ENCODE data around the genes MYL11, SEPHS2, ZNF747 and TMEM265.

GRCh38 chr16:30276191-30276561 lies 27.9 kb upstream of the NPIPB13 start:
- PRO-cap, 2 experiments = no peak in any of the 2 experiments
- RAMPAGE, long total RNA, 4 experiments = no peak in any of the 4 experiments

DNA sequence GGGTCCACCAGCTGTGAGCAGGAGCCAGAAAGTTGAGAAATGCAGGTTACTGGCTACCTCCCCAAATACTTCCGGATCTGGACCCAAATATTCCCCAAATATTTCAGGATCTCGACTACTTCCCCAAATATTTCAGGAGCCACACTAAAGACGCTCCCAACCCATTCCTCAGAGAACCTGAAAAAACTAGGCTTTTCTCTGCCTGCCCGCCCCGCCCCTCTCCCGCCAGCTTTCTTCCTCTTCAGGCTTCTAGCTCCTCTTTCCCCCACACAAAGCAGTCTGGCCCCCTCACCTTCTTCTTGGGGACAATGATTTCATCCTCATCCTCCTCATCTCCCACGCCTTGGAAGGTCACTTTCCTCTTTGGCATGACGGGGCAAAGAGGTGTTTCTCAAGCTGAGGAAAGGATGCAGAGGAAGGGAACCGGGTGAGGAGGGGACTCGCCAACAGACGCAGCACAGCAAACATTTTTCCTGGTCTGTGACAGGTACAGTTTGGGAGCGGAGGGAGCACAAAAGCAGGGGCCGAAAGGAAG lies 729 bp downstream of the CD2BP2 start:
- PRO-cap, 2 experiments = no peak in any of the 2 experiments
- RAMPAGE, long total RNA, 4 experiments = no peak in any of the 4 experiments

GRCh38 chr16:30355608-30356089 lies 541 bp upstream of the CD2BP2 start:
- PRO-cap, 2 experiments = peak in 1 of 2 experiments; most common plus-strand start chr16:30355936 (in 1); most common minus-strand start chr16:30355705 (in 1)
- RAMPAGE, long total RNA, 4 experiments = start-site peak on the plus strand in 2 of 4 experiments, at chr16:30355915-30355947 at its widest, 35 to 43 reads per replicate

DNA sequence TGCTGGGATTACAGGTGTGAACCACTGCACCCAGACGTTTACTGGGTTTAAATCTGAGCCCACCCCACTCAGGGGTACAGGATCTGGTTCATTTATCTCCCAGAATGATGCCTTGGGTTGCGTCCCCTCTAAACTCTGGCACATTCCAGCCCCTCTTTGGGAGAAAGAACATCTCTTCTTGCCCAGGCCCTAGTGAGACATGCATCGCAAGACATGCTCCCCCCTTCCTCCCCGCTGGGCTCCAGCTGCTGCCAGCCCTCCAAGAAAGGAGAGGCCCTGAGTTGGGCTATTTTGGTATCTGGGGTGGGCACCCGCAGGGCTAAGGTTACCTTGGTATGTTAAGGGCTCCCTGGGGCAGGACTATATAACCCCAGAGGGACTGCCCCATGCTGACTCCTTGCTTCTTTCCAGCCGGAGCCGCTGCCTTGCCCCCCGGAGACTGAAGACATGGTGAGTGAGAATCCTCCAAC lies at the start of gene MYL11:
Gene MYL11 (plus strand): TSS at position 392 of the 470 bp plus-strand sequence.
- PRO-cap, 2 experiments = no peak in any of the 2 experiments
- RAMPAGE, long total RNA, 4 experiments = no peak in any of the 4 experiments

DNA sequence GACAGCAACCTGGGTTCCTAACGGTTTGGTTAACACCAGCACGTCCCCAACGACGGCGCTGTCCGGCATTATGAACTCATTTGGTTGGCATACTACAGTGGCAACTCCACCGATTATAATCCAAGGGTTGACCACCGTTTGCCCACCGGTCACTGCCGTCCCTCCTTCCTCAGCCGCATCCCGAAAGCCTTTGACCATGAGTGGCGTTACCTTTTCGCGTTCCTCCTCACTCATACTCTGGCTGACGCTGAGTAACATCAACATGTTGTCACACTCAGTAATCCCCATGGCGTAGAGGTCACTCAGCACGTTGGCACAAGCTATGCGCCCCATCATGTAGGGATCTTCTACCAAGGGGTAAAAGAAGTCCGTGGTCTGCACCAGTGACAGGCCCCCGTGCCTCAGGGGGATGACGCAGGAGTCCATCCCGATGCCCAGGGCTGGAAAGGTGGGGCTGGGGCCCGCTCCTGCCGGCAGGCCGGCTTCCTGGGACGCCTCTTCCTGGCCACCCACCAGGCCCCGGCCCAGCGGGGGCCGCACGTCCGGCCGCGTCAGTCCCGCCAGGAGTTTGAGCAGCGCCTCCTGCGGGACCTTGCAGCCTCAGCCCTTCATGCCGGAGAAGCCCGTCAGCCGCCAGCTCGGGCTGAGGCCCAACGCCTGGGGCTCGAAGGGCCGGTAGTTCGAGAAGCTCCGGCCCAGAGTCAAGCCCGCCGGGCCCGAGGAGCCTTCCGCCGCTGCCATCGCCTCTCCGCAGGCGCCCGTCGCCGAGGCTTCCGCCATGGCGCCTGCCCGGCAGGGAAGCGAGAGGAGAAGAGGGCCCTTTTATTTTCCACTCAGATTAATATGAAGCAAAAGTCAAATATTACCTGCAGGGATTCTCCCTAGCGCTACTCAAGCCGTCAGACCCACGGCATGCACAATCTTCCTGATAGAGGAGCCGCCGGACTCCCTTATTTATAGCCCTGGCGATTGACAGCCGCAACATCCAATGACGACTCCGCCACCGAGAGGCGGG lies at the start of gene SEPHS2:
Gene SEPHS2 (minus strand): TSS at position 927 of the 1,015 bp plus-strand sequence.
- PRO-cap, 2 experiments = peak in 2 of 2 experiments; most common plus-strand start position 554 of the sequence (in 2); most common minus-strand start position 927 of the sequence (in 2)
- RAMPAGE, long total RNA, 4 experiments = start-site peak on the minus strand in 3 of 4 experiments, centred at positions 613 to 648 of the sequence, 15 to 172 reads per replicate

DNA sequence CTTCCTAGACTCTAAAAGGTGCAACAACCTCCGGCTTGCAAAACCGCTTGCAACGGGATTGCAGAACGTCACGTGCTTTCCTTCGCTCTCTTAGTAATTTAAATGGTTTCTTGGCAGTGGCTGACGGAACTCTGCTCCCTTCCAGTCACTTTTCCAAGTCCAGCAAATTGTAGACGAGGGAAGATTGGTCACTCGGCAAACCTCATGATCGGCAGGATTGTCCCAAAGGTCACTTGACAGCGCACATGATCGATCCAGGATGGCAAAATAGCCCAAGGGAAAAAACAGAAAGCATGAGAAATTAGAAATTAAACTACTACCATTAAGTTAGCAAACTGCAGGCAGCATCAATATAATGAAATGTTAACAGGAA lies 275 bp upstream of the SEPHS2 start:
- PRO-cap, 2 experiments = peak in 1 of 2 experiments; most common plus-strand start position 92 of the sequence (in 1)
- RAMPAGE, long total RNA, 4 experiments = no peak in any of the 4 experiments

- PRO-cap, 2 experiments = no peak in any of the 2 experiments
- RAMPAGE, long total RNA, 4 experiments = start-site peak on the plus strand in 1 of 4 experiments, at chr16:30521504-30522255 at its widest, 31 reads per replicate
Measured at GRCh38 chr16:30521669-30522287, 4.6 kb downstream of the ZNF768 start.

DNA sequence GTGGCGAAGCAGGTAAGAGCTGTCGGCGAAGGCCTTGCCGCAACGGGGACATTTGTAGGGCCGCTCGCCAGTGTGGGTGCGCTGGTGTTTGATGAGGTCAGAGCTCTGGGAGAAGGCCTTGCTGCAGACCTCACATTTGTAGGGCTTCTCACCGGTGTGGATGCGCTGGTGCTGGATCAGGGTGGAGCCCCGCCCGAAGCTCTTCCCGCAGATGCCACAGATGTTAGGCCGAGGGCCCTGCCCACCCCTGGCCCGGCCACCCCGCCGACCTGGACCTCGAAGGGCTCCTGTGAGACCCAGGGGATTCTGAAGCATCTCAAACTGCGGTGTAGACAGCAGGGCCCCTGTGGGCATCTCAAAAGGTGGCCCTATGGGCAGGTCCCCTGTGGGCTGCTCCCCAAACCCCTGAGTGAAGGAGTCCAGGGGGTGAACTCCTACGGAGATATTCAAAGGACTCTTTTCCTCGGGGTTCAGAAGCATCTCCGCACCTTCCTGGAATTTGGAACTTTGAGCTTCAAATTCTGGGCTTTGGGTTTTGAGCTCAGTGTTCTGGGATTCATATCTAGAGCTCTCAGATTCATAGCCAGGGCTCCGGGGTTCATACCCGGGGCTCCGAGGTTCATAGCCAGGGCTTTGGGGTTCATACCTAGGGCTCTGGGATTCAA lies 1.1 kb downstream of the ZNF768 start:
- PRO-cap, 2 experiments = no peak in any of the 2 experiments
- RAMPAGE, long total RNA, 4 experiments = no peak in any of the 4 experiments

DNA sequence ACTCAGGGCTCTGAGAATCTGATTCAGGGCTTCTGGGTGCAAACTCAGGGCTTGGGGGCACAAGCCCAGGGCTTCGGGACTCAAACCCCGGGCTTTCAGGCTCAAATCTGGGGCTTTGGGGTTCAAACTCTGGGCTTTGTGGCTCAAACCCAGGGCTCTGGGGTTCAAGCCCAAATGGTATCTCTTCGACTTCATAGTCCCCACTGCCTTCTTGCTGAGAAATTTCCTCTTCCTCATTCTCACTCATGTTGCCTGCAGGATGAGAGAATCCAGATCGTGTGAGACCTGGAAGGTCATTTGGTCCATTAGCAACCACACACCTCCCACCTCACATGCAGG lies 597 bp downstream of the ZNF768 start:
- PRO-cap, 2 experiments = no peak in any of the 2 experiments
- RAMPAGE, long total RNA, 4 experiments = no peak in any of the 4 experiments

GRCh38 chr16:30534147-30535206 lies at the start of gene ZNF747:
Gene ZNF747, minus strand, starts transcription at chr16:30534858.
- PRO-cap, 2 experiments = peak in 2 of 2 experiments; most common plus-strand start chr16:30534787 (in 1); most common minus-strand start chr16:30534608 (in 1)
- RAMPAGE, long total RNA, 4 experiments = start-site peak on the plus strand in 3 of 4 experiments, at chr16:30535049-30535084 at its widest, 14 to 32 reads per replicate; start-site peak on the minus strand in 2 of 4 experiments, at chr16:30534439-30534953 at its widest, 23 to 54 reads per replicate

DNA sequence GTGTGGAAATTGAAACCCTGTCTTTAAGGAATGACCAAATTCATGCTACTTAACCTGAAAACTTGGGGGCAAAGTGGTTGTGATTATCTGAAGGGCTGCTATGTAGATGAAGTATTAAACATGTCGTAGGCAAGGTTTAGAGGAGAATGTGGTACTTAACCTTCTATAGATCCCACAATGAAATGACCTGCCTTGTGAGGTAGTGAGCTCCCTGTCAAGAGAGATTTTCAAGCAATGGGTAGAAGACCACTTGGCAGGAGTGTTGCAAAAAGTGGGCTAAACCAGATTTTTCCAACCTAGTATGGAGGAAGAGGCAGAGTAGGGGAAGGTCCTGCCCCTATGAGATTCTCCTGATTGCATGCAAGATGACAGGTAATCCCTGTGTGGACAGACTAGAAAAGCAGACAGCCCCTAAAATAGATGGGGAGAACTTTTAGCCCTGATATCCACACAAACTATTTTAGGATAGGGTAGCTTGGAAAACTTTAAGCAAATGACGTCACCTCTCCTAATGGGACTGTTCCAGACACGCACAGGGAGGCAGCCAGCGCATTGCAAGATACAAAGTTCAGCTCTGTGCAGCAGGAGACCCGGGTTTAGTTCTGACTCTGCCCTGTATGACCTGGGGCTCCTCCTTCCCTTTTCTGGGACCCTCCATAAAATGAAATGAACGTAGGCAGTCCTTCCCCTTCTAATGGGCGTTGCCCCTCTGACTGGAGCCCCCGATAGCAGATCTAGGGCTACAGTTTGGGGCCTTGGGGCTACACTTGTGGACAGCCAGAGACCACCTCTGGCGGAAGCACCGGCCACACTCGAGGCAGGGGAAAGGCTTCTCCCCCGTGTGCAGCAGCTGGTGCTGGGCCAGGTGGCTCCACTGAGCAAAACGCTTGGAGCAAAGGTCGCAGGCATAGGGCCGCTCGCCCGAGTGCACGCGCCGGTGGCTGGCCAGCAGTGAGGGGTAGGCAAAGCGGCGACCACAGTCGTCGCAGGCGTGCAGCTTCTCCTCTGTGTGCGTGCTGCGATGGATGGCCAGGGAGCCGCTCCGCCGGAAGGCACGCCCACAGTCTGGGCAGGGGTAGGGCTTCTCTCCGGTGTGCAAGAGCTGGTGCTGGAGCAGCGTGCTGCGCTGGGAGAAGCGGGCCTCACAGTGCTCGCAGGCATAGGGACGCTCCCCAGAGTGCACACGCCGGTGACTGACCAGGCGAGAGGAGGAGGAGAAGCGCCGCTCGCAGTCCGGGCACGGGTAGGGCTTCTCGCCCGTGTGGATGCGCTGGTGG lies 6.2 kb downstream of the ZNF689 start:
- PRO-cap, 2 experiments = no peak in any of the 2 experiments
- RAMPAGE, long total RNA, 4 experiments = no peak in any of the 4 experiments

DNA sequence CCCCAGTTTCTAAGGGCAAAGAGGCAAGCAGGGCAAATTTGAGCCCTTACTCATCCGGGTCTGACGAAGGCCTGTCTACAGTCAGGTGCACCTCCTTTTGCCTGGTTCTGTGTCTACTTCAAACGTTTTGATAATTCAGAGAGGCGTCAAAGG lies 2.2 kb downstream of the FBRS start:
- PRO-cap, 2 experiments = no peak in any of the 2 experiments
- RAMPAGE, long total RNA, 4 experiments = no peak in any of the 4 experiments

GRCh38 chr16:30662272-30662734 lies 4.1 kb downstream of the FBRS start:
- PRO-cap, 2 experiments = no peak in any of the 2 experiments
- RAMPAGE, long total RNA, 4 experiments = start-site peak on the plus strand in 1 of 4 experiments, at chr16:30662363-30662426 at its widest, 77 reads per replicate

DNA sequence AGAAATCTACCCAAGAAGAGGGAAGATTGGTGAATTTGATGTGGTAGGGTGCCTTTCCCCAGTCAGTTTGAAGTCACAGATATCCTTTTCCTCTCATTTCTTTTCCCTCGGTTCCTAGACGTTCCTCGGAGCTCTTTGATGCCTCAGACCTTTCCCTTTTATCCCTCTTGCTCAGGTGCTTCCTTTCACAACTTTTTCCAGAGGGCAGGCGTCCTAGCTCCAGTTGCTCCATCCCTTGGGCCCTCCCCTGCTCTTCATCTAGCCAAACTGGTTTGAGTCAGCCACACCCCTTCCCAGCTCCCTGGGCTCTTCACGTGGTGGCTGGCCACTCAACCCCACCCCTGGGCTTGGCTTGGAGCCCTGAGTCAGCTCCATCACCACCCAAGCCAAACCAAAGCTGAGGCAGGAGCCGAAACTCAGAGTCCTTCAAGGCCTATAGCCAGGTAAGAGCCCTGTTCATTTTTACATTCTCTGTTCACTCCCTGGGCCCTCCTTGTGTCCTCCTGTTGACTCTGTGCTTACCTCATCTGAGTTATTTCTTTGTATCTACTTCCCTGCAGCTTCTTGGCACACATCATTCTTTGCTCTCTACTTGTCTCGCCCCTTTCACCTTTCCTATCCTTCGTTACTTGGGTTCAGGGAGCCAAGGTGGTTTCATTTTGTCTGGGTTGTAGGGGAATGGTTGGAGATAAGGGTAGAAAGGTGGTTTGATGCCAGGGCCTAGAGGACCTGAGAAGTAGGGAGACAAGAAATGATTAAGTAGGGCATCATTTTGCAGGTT lies at the start of gene TMEM265:
Gene TMEM265 (plus strand): TSS at position 378 of the 781 bp plus-strand sequence.
- PRO-cap, 2 experiments = peak in 1 of 2 experiments; most common plus-strand start position 389 of the sequence (in 1); most common minus-strand start position 131 of the sequence (in 1)
- RAMPAGE, long total RNA, 4 experiments = start-site peak on the plus strand in 2 of 4 experiments, centred at positions 380 to 390 of the sequence, 296 to 609 reads per replicate

DNA sequence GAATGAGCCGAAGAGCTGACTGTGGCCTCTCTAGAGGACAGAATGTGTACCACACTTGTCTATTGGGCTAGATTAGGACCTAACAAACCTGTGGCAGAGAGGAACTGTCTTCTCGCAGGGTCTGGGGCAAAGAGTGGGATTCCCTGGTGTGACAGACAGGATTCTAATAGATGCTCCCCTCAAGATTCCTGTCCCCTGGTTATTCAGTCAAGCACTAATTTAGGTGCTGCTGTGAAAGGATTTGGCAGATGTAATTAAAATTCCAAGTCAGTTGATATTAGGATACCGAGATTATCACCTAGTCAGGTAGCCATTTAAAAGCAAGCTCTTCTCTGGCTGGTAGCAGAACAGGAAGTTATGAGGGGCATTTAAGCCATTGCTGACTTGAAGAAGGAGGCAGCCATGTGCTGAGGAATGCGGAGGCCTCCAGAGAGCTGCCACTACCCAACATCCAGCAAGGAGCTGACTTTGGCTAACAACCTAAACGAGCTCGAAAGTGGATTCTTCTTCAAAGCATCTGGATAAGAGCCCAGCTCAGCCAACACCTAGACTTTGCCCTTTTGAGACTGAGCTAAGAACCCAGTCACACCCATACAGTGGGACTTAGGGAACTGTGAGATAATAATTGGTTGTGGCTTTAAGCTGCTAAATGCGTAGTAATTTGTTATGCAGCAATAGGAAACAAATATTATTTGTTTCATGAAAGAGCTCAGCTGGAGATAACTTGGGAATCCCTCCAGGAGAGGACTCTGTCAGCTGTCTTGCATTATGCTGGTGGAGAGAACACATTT lies 52.4 kb upstream of the ZNF629 start:
- PRO-cap, 2 experiments = no peak in any of the 2 experiments
- RAMPAGE, long total RNA, 4 experiments = no peak in any of the 4 experiments

DNA sequence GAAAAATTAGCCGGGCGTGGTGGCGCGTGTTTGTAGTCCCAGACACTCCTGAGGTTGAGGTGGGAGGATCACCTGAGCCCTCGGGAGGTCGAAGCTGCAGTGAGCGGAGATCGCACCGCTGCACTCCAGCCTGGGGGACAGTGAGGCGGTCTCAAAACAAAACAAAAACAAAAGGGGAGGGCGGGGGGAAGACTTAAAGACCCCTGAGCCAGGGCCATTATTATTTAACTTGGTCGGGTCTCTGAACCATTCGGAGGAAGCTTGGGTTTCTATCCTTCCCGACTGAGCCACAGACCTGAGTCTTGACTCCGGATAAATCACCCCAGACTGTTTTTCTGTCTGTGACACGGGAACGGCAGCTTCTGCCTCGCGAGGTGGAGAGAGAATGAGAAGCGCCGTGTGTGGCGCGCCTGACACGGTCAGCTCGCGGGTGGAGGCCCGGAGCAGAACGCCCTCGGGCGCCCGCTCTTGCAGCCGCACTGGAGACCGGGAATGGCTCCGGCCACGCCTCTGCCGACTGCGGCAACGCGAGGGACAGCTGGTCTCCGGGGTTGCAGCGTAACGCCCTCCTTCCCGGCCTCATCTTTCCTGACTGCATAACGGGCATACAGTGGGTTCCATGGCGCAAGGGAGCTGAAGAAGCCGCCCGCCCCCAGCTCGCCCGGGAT lies 19.3 kb downstream of the BCL7C start:
- PRO-cap, 2 experiments = no peak in any of the 2 experiments
- RAMPAGE, long total RNA, 4 experiments = no peak in any of the 4 experiments

DNA sequence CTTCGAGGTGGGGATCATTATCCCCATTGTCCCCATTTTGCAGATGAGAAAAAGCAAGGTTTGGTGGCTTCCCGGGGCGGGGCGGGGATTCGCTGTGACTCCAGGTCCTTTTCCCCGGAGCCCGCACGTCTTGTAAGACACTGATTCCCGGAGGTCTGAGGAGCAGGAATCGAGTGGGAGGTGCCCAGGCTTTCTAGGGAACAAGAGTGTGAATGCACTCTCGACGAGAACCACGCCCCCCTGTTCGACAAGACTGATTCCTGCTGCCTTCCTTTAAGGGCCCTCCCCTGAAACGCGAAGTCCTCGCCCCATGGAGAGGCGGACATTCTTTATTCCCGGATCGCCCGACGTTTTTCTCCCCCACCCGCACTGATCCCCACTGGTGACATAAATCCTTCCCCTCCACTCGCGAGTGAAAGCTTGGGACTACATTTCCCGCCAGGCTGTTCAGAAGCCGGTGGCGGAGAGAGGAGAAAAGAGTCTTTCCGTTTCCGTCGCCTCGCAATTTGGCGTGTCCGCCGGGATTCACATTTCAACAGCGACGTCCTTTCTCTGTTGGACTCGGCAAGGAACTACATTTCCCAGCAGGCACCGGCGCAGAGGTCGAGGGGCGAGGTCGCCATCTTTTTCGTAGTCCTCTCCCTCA lies 1.2 kb upstream of the FBXL19 start:
- PRO-cap, 2 experiments = peak in 2 of 2 experiments; most common plus-strand start position 137 of the sequence (in 1); most common minus-strand start position 157 of the sequence (in 2)
- RAMPAGE, long total RNA, 4 experiments = no peak in any of the 4 experiments

DNA sequence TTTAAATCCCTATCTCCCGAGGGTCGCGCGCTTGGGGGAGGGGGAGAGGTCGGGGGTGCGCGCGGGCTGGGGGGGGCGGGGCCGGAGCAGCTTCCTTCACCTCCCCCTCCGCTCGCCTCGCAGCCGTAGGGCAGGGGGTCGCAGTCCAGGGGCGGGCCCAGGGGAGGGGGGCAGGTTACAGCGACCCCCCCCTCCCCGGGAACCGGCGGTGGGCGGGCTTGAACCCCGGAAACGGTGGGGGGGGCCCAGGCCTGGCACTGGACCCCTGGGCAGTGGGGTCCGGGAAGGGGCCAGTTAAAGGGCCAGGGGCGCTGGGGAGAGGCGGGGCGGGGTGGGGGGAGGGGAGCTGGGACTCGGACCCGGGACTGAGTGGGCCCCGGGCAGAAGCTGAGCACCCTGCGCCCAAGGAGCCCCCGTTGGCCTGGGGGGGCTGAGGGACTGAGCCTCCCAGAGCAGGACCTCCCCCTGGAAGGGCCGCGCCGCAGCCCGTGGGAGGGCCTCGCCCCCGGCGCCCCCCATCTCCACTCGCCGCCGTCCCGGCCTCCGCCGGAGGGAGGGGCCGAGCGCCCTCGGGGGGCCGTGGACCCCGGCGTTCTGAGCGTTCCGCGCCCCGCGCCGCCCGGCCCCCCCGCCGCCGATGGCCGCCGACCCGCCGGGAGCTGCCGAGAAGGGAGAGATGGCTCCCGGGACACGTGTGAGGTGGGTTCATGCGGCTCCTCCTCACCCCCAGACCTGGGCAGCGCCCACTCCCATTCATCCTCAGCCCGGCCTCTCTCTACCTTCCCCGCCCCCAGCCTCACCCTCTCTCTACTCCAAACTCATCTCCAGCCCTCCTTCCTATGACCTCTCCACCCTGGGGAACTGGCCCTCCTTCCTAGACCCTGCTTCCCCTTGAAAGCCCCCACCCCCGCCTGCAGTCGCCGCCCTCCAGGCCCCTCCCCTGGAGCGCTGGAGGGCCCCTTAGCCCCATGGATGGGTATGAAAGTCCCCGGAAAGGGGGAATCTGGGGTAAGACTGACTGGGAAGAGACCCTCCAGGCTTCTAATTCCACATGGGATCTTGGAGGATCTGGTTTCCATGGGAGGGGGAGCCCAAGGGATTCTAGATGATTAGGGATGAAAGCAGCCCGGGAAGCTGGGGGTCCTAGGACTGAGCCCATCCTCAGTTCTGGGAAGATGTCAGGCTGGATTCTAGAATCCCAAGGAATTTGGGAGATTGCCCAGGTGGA lies 803 bp downstream of the FBXL19 start:
- PRO-cap, 2 experiments = peak in 1 of 2 experiments; most common plus-strand start position 1,008 of the sequence (in 1); most common minus-strand start position 863 of the sequence (in 1)
- RAMPAGE, long total RNA, 4 experiments = no peak in any of the 4 experiments

- PRO-cap, 2 experiments = no peak in any of the 2 experiments
- RAMPAGE, long total RNA, 4 experiments = start-site peak on the plus strand in 1 of 4 experiments, at chr16:30964616-30964878 at its widest, 9 reads per replicate
Measured at GRCh38 chr16:30964613-30965576, 7.3 kb downstream of the SETD1A start.

- PRO-cap, 2 experiments = no peak in any of the 2 experiments
- RAMPAGE, long total RNA, 4 experiments = no peak in any of the 4 experiments
Measured at GRCh38 chr16:30979184-30979599, 5.8 kb upstream of the HSD3B7 start.